Gallbladder (tissue), 1 donor: ENCODE data around the genes UGT8 and TRAM1L1.

- PRO-cap, result bidirectional peak, plus-strand start at chr4:112231059, minus-strand start at chr4:112231067
Measured at GRCh38 chr4:112230699-112231182, 846 bp upstream of the AP1AR start.

DNA sequence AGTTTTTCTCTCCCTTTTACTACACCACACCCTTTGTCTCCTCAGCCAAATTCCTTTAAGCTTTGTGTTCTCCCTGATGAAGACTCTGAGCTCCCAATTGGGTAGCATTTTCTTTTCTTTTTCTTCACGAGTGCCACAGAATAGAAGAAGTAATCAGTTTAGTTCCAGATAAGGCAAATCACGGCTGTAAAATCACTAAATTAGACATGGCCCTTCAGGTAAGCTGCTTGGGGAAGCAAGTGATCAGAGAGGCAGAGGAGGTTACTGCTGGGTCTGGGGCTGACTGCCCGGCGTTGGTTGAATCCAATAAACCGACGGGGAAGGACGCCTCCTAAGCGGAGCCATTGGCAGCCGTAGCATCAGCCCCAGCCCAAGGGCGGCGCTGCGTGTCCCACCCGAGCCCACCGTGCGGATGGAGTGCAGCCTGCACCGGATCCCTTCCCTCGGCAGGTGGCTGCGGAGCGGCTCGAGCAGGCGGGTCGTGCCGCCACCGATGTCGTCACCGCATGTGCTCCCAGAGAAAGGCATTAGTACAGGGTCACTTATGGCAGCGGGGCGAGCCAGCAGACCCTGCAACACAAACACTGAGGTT is 82.0 kb downstream of the ALPK1 start:
- PRO-cap, result no peak

GRCh38 chr4:112432188-112432487 is 83.8 kb downstream of the NEUROG2 start:
- PRO-cap, result no peak

- PRO-cap, result no peak
Measured at GRCh38 chr4:113145230-113146588, 96.3 kb downstream of the ANK2 start.

- PRO-cap, result no peak
Measured at GRCh38 chr4:113316664-113317504, 267.4 kb downstream of the ANK2 start.

DNA sequence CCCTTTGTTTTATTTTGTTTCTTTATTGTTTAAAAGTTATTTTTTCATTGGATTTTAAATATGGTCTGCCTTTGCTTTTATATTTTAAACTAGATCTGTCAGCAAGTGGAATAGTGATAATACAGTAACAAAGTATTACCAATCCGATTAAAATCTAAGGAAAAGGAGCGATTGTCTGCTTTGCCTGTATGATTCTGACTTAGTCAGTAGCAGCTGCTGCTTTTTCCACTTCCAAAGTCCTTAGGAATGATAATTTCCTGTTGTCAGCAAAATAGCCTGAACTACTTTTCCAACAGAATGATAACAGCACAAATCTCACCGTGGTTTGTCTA is 289.9 kb downstream of the ANK2 start:
- PRO-cap, result no peak

- PRO-cap, result no peak
Measured at GRCh38 chr4:113381871-113382475, 332.5 kb downstream of the ANK2 start.

- PRO-cap, result no peak
Measured at GRCh38 chr4:113584651-113585237, 176.8 kb downstream of the CAMK2D start.

DNA sequence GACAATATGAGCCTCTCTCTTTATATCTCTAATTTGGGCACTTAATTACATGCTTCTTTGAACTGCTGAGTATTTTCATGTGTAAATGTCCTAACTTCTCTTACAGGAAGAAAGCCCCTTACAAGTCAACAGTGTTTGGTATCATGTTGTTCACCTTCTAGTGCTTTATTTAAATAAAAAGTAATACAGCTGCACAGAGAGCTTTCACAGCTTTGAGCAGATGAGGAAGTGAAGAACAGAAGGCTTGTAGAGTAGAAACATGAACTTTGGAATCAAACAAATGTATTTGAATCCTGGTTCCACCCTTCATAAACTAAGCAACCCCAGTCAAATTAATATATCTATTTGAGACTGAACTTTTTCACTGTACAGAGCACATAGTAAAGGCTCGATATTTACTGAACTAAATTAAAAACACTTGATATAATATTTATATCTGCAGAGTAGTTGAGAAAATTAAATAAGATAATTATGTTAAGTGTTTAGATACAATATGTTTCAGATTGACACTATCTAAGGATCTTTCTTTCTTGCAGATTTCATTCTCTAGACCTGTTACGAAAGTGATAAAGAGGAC is 120.5 kb downstream of the CAMK2D start:
- PRO-cap, result no peak

- PRO-cap, result no peak
Measured at GRCh38 chr4:113762953-113763608, 1.5 kb upstream of the CAMK2D start.

- PRO-cap, result no peak
Measured at GRCh38 chr4:114495496-114495948, 103.1 kb upstream of the UGT8 start.

DNA sequence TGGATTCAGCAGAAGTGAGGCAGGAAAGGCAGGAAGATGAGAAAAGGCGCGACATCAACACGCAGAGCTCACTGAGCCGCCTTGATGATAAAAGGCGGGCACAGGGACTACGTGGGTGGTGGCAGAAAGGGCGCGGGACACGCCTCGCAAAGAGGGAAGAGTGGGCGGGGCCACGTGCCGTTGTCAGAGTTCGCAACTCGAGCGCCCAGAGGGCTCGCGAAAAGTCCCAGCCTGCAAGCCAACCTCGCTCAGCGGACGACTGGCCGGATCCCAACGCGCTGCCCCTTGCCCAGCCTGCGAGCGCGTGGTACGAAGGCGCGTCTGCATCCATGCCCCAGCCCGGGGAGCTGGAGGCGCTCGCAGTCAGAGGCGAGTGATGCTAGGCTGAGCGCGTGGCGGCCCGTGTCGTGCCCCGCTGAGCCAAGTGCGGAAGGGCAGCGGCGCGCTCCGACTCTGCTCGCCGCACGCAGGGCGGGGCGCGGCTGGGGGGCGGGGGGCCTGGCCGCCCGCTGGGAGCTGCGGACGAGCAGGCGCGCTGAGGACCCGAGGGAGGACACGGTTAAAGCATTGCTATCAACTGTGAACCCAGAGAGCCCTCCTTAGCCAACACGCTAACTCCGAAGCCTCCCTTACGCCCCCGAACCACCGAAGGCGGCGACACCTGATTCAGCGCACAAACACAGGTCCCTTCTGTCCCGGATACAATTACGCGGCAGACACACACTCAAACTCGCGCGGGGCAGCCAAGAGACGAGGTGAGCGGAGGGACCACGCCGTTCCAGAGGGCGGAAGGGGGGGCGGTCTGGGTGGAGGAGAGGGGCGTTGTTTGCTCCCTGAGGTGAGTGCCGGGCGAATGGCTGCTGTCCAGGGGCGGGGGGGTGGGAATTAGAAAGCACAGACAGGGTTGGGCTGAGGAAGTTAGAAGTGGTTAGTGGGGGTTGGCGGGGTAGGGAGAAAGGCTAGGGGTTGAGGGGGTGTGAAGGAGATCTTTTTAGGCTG is at the start of gene UGT8:
UGT8 (plus strand) TSS at position 588 of the 999 bp plus-strand sequence.
- PRO-cap, result unidirectional peak, plus-strand start at position 247 of the sequence; unidirectional peak, plus-strand start at position 366 of the sequence; bidirectional peak, plus-strand start at position 729 of the sequence, minus-strand start at position 426 of the sequence

DNA sequence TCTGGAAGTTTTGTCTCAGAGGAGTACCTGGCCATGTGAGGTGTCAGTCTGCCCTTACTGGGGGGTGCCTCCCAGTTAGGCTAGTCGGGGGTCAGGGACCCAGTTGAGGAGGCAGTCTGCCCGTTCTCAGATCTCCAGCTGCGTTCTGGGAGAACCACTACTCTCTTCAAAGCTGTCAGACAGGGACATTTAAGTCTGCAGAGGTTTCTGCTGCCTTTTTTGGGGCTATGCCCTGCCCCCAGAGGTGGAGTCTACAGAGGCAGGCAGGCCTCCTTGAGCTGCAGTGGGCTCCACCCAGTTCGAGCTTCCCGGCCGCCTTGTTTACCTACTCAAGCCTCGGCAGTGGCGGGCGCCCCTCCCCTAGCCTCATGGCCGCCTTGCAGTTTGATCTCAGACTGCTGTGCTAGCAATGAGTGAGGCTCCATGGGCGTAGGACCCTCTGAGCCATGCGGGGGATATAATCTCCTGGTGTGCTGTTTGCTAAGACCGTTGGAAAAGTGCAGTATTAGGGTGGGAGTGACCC is 17.4 kb downstream of the UGT8 start:
- PRO-cap, result no peak

DNA sequence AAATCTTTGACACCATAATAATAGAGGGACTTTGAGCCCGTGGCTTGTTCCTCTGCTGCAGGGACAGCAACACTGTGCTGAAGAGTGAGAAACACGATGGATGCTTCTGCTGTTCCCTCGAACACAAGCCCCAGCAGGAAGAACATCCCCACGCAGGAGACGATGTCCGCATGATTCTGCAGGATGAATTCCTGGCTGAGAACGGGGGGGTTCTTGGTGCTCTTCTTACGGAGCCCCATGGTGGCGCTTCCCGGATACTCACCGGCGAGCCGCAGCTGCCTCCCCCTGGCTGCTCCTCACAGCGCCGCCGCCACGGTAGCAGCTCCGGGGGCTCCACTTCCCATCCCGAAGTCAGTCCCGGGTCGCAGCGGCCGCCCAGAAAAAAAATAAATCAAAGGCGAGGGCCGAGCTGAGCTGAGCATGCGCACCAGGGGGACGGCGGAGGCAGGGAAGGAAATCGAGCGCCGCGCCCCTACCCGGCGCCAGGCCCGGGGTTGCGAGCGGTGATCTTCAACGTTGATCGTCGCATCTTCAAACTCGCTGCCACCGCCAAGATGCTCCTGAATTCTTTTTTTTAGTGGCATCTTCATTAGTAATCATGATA is at the start of gene TRAM1L1:
TRAM1L1 (minus strand) TSS at position 422 of the 604 bp plus-strand sequence.
- PRO-cap, result no peak

- PRO-cap, result no peak
Measured at GRCh38 chr4:118278029-118278285, 74.8 kb downstream of the PRSS12 start.

GRCh38 chr4:118745892-118746495 is 60.8 kb downstream of the METTL14 start:
- PRO-cap, result no peak

DNA sequence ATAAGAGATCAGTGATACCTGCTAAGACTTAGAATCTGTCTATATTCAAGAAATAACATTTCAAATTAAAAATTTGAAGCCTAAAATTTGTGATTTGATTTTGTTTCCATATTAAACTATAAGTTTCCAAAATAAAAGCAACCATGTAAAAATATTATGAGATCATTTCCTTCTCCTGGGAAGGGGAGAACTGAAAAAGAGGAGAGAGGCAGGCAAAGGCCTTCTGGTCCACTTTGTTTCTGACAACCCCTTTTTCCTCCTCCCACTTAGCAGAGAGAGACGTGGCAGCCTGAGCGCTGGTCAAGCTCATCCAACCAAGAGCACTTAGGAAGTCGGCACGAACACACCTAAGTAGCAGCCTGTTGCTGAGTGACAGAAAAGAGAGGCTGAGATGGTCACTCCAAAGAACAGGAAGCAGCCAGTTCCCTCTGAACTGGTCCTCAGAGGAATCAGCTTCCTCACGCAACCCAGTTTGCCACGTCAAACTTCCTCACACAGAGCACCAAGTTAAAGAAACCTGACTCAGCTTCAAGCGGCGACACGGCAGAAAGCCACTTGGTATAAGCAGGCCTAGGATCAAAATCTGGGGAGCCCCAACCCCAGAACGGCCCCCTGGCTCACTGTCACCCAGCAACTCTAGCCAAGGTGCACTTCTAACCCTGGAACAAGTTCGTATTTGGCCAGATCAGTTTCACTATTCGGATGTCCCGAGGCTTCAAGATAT is 934 bp downstream of the SEC24D start:
- PRO-cap, result bidirectional peak, plus-strand start at position 272 of the sequence, minus-strand start at position 325 of the sequence; bidirectional peak, plus-strand start at position 510 of the sequence, minus-strand start at position 435 of the sequence

DNA sequence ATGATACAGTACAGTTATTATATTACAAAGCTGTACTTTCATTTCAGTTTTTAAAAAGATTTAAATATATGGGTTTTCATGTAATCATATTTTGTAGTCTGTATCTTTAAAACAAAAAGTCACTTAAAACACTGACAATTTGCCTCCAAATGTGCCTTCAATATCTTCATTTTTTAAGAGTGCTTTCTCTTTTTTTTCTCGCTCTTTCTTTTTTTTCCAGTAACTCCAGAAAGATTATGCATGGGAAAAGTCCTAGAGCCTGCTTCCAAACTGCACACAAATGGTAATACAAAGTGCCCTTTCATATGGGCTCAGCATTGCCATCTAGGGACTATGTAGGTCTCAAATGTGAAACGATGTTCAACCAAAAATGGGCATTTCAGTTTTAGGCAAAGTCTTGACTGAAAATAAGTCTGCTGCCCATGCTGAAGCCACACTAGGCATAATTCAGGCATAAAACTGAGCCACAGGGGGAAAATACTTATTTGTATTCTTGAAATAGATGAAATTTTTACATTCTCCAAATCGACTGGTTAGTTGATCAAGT is 65.5 kb downstream of the SYNPO2 start:
- PRO-cap, result no peak

- PRO-cap, result no peak
Measured at GRCh38 chr4:119039093-119039605, 96.5 kb upstream of the MYOZ2 start.

DNA sequence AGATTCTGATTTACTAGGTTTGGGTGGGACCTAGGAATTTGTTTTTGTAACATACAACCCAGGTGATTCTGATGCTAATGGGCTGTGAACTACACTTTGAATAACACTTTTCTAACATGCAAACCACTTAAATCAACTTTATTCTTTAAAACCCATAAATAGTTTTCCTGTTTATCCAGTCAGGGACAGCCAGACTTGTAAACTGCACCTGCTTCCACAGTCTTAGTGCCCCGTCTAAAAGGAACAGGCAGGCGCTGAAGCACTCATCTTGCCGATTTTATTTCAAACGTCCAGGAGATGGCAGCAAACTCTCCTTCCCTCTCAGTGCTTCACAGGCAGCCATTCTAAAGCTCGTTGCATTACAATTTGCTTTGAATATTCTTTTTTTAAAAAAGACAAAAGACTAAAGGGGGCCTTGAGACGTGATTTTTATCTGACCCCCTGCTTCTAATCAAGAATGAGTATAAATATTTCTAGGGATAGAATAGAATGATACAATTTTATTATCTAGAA is 93.7 kb upstream of the MYOZ2 start:
- PRO-cap, result no peak